SK-MEL-5 (cell line): ENCODE measurements around a stretch of chr5.

DNA sequence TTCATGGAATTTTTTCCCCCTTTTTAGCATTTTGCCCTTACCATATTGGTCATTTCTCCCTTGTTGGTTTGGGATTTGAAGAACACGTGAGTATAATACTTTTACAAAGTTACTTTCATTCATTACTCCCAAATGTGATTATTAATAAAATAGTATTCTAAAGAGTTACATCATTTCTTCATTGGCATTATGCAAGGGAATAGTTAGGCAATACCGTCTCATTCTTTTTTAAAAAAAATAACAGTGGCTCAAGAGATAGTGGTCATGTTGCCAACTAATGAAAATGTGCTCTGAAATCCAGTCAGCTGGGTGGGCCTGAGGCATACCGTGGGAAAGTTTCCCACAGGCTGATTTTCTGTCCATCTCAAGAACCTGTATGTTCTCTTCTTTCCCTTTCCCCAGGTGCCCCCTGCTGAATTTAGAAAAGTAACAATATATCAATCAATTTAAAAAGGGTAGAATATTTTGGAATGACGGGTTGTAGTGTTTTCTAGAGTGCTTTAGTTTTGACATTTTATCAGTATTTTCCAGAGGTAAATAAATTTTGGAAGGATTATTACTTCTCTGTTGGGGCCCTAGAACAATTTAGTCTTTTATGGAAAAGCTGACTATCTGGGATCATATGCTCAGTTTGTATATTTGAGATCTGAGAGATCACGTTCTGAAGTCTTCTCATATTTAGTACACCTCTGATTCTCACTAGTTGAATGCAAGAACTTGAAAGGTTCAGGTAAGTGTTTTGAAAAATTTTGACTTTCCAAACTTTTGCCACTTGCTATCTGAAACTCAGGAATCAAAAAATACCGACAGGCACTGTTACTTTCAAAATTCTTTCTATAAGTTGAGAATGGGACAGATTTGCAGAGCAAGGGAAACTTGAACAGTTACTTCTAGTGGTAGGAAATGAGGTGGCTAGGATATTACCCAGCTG lies 40.7 kb upstream of the ROPN1L start:
RAMPAGE:
- cytosol, long total RNA, result no peak
- long total RNA, result no peak
- nucleus, long total RNA, result no peak

RAMPAGE:
- cytosol, long total RNA, result no peak
- long total RNA, result no peak
- nucleus, long total RNA, result no peak
These were observed 880 bp downstream of the ANKRD33B start for GRCh38 chr5:10564605-10565295.

GRCh38 chr5:10577605-10578046 lies 13.8 kb downstream of the ANKRD33B start:
RAMPAGE:
- cytosol, long total RNA, result no peak
- long total RNA, result no peak
- nucleus, long total RNA, result no peak

DNA sequence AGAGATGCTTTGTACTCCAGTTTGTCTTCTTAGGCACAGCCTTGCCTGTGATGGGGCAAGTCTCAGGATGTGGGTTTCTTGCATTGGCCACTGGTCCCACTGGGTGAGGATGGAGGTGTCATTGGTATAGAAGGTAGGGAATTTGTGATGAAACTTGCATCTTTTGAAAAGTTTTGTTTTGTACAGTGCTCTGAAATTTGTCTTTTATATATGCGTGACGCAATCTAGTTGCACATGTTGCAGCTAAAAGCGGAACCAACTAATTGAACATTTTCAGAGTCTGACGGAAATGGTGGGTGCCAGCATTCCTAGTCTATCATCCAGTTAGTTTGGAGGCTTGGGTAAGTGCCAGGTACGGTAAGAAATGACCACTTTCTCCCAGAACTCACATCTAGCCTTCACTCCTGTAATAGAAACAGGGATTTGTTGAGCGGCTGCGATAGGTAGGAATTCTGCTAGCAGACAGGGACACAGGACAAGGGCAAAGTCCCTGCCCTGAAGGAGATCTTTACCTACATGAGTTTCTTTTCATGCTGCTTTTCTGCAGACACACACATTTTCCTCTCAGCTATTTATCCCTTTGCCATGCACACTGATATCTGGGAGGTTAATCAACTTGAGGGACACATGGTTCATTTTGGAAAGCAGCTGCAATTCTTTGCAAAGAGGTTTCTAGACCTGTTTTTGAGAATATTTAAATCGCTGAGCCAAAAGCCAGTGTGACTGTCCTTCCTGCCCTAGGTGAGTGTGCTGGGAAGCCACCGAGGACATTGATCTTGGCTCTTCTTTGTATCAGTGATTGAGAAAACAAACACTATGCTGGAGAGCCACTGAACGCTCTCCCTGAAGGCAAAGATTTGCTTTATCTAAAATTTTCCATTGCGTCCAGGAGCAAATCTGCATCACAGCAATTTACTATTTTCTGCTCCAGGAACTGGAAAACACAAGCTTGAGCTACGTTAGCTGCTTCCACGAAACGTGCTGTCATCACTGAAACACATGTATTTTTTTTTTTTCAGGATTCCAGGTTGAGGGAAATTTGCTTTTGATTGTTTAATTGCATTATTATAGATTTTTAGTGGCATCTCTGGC lies 89.7 kb downstream of the DAP start:
RAMPAGE:
- cytosol, long total RNA, result no peak
- long total RNA, result no peak
- nucleus, long total RNA, result no peak

DNA sequence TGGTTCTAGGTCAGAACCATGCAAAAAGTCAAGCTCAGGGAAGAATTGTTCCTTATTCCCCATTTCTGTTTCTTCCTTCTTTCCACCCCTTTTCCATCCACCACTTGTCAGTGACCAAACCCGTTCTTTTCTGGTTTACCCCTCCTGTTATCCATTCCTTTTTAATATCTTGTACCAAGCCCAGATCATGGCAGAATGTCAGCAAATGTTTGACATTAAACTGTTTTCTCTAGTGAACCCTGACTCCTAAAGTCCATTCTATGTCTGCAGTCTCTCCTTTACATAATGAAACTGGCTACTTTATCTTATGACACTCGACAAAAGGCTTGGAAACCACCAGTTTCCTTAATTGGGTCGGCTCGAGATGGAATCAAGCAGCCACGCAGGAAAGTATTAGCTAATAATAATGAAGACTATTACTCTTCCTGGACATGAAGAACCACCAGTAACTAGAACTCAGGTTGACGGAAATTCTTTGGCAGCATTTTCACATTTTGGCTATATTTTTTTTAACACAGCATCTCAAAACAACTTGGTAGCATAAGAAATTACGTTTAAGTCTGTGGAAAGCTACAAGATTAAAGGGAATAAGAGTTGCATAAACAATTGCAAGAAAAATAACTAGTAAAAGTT lies 17.5 kb downstream of the DAP start:
RAMPAGE:
- cytosol, long total RNA, result no peak
- long total RNA, result no peak
- nucleus, long total RNA, result no peak

DNA sequence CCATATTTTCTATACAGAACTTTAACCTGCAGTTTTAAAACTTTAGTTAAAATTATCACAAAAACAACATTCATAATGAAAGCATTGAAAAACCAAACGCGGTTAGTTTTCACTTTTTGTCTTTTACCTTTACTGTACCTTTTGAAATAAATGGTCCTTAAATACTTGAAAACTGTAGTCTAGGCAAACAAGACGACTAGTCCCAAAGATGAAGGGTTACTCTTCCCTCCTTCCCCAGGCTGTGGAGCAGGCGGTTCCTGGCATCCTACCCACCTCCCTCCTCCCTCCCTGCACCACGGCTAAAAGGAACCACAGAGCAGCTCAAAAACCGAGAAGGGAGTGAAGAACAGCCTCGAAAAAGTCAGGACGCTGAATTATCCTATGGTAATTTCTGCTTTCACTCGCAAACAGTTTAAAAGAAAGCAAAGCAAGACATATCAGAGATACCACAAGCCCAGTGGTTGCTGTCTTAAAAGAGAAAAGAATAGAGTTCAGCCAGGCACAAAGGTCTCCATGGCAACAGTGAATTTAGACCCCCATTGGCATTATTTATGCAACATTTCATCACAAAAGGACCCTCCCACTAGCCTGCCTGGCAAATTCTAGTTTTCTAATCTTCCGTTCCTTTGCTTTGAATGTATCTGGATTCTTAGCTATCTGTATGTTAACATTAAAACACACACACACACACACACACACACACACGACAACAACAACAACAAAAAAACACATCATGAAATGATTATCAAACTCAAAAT lies 315.5 kb downstream of the CTNND2 start:
RAMPAGE:
- cytosol, long total RNA, result no peak
- long total RNA, result no peak
- nucleus, long total RNA, result no peak

DNA sequence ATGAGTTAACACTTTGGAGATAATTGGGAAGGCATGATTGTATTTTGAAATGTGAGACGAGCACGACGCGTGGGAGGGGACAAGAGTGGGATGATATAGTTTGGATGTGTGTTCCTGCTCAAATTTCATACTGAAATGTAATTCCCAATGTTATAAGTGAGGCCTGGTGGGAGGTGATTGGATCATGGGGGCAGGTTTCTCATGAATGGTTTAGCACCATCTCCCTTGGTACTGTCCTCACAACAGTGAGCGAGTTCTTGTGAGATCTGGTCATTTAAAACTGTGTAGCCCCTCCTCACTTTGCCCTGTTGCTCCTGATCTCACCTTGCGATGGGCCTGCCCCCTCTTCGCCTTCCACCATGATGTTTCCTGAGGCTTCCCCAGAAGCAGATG lies 721.6 kb upstream of the CTNND2 start:
RAMPAGE:
- cytosol, long total RNA, result no peak
- long total RNA, result no peak
- nucleus, long total RNA, result no peak

GRCh38 chr5:14151050-14151872 lies 8.1 kb downstream of the TRIO start:
RAMPAGE:
- cytosol, long total RNA, result no peak
- long total RNA, result no peak
- nucleus, long total RNA, result no peak

RAMPAGE:
- cytosol, long total RNA, result no peak
- long total RNA, result no peak
- nucleus, long total RNA, result no peak
These were observed 35.8 kb downstream of the TRIO start for GRCh38 chr5:14178981-14179365.

GRCh38 chr5:14206463-14206992 lies 63.4 kb downstream of the TRIO start:
RAMPAGE:
- cytosol, long total RNA, result no peak
- long total RNA, result no peak
- nucleus, long total RNA, result no peak

DNA sequence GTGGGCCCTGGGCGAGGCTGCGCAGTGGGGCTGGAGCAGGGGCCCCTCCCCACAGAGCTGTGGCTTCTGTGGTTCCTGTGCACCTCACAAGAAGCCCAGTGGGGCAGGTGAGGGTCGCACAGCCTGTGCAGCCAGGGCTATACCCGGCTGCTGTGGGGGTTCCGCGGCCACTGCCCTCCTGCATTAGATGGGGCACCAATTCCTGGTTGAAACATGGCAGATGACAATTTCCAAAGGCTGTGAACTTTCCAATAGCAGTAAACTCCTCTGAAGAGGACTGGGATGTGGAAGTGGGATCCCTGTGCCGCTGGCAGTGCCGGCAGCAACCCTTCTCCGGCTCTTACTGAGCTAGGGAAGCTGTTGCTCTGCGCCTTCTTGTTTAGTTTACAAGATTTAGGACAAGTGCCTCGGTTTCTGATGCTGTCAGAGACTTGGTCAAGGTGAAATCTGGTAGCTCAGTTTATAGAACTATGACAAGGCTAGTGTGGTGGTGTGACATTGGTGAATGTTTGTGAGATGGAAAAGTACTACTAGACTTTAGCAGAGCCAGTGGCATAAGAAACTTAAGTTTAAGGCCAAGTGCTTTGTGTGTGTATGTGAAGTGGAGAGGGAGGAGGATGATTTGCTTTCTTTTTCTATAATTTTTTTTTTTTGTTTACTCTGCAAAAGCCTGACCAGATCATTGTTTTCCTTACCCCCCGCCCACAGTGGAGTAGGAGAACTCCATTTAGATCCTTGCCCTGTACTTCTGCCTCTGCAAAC lies 75.6 kb downstream of the TRIO start:
RAMPAGE:
- cytosol, long total RNA, result no peak
- long total RNA, result no peak
- nucleus, long total RNA, result no peak

DNA sequence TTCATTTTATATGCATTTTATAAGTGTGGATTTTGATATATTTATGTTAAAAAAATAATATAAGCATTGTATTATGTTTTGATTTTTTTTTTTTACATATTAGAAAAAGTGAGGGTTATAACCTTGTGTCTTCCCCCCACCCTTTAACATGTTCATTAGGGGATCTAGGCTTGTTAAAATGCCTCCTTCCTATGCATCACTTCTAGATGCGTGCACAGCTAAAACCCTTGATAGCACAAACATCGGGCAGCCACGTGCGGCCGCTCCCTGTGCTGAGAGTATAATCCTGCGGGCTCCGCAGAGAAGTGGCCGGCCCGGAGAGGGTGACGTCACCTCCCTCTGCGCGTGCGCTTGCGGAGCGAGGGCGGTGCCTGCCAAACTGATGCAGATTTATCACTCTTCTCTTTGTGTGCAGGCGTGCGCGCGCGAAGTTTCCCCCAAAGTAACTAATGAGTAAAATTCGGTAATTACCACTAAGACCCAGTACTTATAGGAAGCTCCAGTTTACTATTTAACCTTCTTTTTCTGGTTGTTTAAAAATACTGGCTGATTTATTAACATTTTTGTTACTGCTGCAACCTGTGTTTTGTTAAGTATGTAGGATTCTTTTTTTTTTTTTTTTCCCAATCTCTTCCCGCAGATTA lies 121.5 kb downstream of the TRIO start:
RAMPAGE:
- cytosol, long total RNA, result no peak
- long total RNA, result no peak
- nucleus, long total RNA, result no peak

RAMPAGE:
- cytosol, long total RNA, result no peak
- long total RNA, result no peak
- nucleus, long total RNA, result no peak
These were observed 125.0 kb downstream of the TRIO start for GRCh38 chr5:14268052-14268670.

DNA sequence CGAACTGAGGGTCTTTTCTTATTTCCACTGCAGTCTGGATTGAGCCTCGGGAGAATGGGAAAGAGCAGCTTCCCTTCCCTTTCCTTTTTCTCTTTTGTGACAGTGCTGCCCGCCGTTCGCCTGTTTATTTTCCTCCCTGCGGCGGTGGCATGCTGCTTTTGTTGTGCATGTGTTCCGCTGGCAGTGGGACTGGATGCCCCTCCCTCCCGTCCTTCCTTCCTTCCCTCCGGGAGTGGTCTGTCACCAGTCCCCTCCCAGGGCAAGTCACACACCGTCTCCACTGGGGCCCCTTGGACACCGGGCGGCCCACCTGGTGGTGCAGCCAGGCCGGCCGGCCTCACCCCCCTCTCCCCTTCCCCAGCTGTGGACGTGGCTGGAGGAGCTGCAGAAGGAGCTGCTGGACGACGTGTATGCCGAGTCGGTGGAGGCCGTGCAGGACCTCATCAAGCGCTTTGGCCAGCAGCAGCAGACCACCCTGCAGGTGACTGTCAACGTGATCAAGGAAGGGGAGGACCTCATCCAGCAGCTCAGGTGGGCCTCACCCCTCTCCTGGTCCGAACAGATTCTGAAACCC lies 214.8 kb downstream of the TRIO start:
RAMPAGE:
- cytosol, long total RNA, result no peak
- long total RNA, result no peak
- nucleus, long total RNA, result no peak

RAMPAGE:
- cytosol, long total RNA, result no peak
- long total RNA, result no peak
- nucleus, long total RNA, result no peak
These were observed 212.5 kb upstream of the OTULINL start for GRCh38 chr5:14369124-14369548.

DNA sequence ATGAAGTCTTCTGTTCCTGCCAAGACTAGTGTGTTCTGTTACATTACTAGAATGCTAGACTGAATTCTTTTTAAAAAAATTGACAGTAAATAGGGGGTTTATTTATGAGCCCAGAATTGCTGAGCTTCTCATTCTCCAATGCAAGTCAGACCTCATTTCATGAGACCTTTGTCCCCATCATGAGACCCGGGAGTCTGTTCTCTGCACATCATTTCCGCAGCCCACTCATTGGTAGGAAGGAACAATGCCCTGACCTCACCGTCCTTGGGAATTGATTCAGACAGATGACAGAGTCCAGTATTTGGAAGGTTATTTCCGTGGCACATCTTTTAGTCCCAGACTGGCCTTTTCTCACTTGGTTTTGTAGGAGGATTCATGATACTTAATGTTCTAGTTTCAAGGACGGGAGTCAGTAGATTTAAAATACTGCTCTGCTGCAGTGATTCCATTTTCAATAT lies 173.7 kb upstream of the OTULINL start:
RAMPAGE:
- cytosol, long total RNA, result no peak
- long total RNA, result no peak
- nucleus, long total RNA, result no peak

RAMPAGE:
- cytosol, long total RNA, result no peak
- long total RNA, result no peak
- nucleus, long total RNA, result no peak
These were observed 161.9 kb upstream of the OTULINL start for GRCh38 chr5:14419562-14420302.

GRCh38 chr5:14441342-14442213 lies 140.0 kb upstream of the OTULINL start:
RAMPAGE:
- cytosol, long total RNA, result no peak
- long total RNA, result no peak
- nucleus, long total RNA, result no peak

RAMPAGE:
- cytosol, long total RNA, result no peak
- long total RNA, result no peak
- nucleus, long total RNA, result no peak
These were observed 128.0 kb upstream of the OTULINL start for GRCh38 chr5:14453535-14454056.

DNA sequence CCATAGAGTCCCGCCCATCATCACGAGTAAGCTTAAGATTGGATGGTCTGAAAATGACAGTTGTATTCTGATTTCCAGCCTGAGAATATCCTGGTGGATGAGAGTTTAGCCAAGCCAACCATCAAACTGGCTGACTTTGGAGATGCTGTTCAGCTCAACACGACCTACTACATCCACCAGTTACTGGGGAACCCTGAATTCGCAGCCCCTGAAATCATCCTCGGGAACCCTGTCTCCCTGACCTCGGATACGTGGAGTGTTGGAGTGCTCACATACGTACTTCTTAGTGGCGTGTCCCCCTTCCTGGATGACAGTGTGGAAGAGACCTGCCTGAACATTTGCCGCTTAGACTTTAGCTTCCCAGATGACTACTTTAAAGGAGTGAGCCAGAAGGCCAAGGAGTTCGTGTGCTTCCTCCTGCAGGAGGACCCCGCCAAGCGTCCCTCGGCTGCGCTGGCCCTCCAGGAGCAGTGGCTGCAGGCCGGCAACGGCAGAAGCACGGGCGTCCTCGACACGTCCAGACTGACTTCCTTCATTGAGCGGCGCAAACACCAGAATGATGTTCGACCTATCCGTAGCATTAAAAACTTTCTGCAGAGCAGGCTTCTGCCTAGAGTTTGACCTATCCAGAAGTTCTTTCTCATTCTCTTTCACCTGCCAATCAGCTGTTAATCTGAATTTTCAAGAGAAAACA lies 73.6 kb upstream of the OTULINL start:
RAMPAGE:
- cytosol, long total RNA, result no peak
- long total RNA, result no peak
- nucleus, long total RNA, result no peak